Cerebellum (tissue), 5 donors: ENCODE data around the gene PRSS33.

DNA sequence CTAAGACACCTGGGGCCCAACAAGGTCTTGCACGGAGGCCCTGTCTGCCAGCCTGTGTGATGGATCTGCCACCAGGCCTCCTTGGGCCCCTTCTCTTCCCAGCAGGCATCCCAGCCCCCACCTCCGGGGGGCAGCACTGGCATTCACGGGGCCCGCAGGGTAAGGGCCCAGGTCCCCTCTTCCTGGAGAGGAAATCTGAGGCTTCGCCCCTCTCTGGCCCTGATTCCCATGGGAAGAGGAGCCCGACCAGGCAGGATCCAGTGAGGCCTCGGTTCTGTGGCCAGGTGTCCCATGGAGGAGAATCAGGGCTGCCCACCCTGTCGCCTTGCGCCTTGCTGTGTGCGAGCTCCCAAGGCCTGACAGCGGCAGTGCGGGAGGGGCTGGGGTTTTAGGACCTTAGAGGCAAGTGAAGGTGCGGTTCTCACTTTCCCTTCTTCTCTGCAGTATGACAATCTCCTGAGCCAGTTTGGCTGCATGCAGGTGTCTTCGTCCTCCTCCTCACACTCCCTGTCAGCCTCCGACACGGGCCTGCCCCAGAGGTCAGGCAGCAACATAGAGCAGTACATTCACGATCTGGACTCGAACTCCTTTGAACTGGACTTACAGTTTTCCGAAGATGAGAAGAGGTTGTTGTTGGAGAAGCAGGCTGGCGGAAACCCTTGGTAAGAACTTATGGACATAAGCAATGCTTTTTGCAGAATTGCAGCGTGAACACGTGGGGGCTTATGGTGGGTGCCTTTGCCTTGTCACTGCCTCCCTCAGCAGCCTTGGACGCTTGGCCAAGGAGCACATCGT is 48.6 kb downstream of the PDPK1 start:
- PRO-cap, 3 experiments, result no peak in any of the 3 experiments
- RAMPAGE, long total RNA, result no peak

DNA sequence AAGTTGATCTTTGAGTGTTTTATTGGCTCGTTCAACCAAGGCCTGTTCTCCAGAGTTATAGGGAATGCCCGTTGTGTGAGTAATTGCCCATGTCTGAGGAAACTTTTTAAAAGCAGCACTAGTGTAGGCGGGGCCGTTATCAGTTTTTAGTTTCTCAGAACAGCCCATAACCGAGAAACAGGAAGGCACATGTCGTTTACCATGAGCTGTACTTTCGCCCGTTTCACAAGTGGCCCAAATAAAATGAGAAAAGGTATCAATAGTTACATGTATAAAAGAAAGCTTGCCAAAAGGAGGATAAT is 18.7 kb upstream of the KCTD5 start:
- PRO-cap, 3 experiments, result no peak in any of the 3 experiments
- RAMPAGE, long total RNA, result no peak

DNA sequence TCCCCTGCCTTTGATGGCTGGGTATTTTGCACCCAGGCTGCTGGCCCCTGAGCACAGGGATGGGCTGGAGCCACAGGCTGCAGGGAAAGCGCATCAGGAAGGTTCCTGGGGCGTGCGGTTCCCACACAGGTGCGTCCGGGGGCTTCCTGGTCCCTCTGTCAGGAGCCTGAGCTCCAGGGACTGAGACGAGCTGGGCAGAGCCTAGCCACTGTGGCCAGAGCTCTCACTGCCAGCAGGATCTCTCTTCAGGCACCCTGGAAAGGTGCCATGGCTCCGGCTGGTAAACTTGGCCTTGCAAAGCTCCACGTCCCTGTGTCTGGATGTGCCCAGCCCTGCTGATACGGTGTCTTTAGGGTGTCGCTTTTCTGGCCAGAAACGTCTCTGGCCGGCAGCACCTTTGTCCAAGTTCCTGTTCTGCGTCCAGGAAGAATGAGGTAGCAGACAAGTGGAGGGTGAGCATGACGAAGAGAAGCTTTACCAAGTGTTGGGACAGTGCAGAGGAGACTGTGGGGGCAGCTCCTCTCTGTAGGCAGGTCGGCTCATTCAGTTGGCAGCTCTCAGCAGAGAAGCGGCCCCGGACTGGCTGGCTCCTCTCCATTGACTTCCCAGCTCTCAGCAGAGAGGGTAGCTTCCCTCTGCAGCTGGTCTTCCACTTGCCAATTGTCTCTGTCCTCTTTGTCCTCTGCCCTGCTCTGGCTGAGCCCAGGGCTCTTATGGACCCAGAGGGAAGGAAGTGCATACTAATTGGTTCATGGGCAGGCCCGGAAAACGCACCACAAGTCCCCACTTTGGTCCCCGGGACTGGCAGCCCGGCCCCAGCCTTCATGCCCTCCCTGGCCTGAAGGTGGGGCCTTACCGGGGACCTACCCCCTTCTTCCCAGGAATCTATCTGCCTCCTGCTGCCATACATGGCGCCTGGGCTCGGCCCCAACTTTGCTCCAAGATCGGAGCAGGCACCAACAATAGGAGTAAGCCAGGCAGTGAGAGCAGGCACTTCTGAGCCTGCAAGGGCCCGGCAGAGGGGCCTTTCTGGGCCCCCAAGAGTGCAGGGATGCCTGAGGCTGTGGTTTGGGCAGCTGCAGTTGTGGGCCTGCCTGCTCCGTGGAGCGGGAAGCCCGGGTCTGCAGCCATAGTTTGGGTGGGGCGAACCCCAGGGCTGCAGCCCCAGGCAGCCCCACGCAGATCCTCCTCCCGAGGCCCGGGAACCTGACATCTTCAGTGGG is 9.9 kb downstream of the KCTD5 start:
- PRO-cap, 3 experiments, result no peak in any of the 3 experiments
- RAMPAGE, long total RNA, result no peak

- PRO-cap, 3 experiments, result peak in 2 of 3 experiments; most common plus-strand start chr16:2721209 (in 2); most common minus-strand start chr16:2721051 (in 1)
- RAMPAGE, long total RNA, result no peak
Observed at GRCh38 chr16:2720909-2722061, 1.3 kb upstream of the PRSS27 start.

DNA sequence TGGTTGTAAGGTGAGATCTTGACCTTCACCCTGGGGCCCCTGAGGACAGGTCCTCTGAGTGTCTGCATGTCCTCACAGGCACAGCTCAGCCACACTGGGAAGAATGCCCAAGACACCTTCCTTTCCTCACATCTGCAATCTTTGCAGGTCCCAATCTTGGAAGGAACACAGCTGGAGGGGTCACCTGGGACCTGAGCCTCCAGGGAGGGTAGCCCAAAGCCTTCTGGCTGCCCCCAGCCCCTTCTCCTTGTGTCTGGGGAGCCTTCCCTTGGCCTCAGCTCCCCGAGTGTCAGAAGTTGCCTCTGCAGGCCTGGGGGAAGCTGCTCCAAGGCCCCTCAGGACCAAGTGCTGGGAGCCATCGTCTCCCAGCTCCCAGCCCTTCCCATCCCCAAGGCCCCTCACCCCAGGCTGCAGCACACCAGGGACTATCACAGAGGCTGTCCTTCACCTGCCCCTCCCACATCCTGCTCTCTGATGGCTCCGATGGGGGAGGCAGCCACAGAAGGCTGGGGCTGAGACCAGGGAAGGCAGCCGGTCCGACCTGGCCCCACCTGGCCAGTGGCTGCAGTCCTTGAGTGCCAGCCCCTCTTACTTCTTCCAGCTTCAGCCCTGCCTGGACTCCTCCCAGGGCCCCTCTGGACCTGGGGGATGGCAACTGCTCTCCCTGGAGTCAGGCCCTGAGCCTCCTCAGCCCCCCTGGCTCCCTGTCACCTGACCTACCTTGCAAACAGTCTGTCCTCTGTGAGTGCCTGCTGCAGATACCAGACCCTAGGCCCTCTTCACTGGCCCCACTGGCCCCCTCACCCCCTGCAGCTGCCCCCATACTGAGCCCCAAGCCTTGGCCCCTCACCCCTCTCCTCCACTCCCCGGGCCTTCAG is 12.9 kb upstream of the SRRM2 start:
- PRO-cap, 3 experiments, result no peak in any of the 3 experiments
- RAMPAGE, long total RNA, result no peak

- PRO-cap, 3 experiments, result no peak in any of the 3 experiments
- RAMPAGE, long total RNA, result no peak
Observed at GRCh38 chr16:2762337-2762812, 9.9 kb downstream of the SRRM2 start.

- PRO-cap, 3 experiments, result no peak in any of the 3 experiments
- RAMPAGE, long total RNA, result no peak
Observed at GRCh38 chr16:2762813-2763562, 10.6 kb downstream of the SRRM2 start.

DNA sequence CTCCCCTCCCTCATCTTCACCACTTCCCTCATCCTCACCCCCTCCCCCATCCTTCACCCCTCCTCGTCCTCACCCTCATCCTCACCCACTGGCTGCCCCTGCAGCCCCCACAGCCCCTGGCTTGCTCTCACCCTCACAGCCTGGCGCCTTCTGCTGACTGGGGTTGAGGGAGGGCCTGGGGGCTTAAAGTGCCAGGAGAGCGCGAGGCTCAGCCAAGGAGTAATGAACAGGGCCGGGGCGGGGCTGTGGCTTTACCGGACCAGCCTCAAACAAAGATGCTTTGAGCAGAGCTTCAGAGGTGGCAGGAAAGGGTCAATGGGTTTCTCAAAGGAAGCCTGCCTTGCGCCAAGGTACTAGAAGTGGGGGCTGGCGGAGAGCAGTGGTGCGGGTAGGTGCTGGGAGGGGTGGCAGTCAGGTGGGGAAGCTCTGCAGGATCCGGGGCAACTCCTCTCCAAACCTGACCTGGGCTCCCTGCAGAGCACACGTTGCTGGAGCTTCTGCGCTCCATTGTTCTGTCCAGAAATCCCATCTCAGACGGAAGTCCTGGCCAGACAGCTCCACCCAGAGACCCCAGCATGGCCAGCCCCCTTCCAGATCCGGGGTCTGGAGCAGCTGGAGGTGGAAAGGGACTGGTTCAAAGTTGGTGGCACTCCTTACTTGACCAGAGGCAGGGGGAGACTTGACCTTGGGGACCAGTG is at the start of gene PRSS33:
TSS of gene PRSS33 (minus strand) at position 159 of the 698 bp plus-strand sequence.
- PRO-cap, 3 experiments, result no peak in any of the 3 experiments
- RAMPAGE, long total RNA, result no peak

GRCh38 chr16:2874749-2875229 is 8.2 kb upstream of the FLYWCH2 start:
- PRO-cap, 3 experiments, result peak in 3 of 3 experiments; most common minus-strand start chr16:2874953 (in 2)
- RAMPAGE, long total RNA, result no peak

- PRO-cap, 3 experiments, result peak in 1 of 3 experiments; most common plus-strand start chr16:2905994 (in 1)
- RAMPAGE, long total RNA, result no peak
Observed at GRCh38 chr16:2905849-2906428, 5.8 kb upstream of the FLYWCH1 start.

DNA sequence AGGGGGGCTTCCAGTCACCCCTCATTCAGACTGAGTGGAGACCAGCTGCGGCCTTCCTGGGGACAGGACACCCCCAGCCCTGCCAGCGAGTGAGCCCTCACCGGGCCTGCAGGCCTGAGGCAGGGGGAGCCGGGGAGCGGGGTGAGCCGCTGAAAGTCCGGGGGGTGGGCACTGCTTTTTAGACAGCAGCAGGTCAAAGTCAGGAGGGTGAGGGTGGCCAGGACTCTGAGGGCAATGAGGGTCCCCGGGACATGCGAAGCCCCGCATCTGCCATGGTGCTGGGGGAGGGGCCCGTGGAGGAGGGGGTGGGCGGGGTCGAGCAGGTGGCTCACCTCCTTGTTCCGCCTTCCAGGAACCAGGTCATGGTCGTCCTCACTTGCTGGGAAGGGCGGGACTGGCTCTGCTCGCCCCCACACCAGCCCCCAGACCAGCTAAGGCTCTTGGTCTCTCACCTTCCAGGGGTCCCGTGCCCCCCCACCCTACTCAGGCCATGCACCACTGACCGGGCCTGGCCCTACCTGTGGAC is 8.5 kb upstream of the KREMEN2 start:
- PRO-cap, 3 experiments, result no peak in any of the 3 experiments
- RAMPAGE, long total RNA, result no peak

- PRO-cap, 3 experiments, result no peak in any of the 3 experiments
- RAMPAGE, long total RNA, result no peak
Observed at GRCh38 chr16:2992663-2993182, 12.5 kb upstream of the PKMYT1 start.

DNA sequence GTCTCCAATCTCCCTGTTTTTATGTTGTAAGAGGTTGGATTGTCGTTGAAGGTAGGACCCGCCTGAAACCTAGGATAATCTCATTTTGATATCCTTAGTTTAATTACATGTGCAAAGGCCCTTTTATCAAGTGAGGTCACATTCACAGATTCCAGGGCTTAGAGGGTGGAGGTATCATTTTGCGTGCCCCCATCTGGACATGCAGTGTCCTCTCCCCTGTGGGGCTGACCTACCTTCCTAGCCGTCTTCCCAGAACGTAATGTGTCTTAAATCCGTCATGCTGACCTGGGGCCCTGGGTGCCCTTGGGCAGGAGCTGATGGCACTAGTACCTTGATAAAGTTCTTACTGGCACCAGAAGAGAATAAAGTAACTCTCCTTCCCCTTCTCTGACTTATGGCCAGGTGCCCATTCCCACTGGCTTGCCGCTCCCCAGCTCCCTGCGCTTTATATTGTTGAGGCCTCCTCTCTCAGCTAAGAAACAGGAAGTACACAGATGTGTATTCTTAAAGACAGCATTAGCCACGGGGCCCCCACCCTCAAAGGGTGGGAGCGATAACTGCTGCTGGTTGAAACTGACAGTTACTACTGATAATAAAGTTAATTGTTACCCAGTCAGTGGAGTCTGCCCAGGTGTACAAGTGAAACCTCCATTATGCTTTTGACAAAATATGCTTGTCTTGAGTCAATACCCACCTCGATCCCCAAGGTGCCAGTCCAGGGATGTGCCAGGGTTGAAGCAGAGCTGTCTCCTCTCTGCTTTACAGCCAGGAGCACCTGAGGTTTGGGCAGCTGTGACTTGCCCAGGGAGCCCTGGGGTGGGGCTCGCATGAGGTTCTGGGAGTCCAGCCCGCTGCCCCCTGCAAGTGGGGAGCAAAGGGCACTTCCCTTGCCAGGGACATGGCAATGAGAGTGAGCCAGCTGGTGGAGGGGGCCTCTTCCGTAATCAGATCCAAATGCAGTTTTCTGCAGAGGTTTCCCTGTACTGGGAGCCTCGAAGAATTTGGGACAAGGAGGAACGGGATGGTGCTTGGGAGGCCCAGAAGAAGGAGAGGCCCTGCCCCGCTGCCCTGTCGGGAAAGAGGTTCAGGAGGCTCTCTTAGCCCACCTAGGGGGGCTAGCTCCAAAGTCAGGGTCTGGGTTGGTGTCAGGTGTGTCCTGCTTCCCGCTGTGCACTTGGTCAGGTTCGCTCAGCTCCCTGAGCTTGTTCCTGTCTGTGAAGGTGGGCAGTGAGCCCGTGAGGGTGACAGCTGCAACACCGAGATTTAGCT is 5.5 kb upstream of the CLDN9 start:
- PRO-cap, 3 experiments, result no peak in any of the 3 experiments
- RAMPAGE, long total RNA, result no peak

DNA sequence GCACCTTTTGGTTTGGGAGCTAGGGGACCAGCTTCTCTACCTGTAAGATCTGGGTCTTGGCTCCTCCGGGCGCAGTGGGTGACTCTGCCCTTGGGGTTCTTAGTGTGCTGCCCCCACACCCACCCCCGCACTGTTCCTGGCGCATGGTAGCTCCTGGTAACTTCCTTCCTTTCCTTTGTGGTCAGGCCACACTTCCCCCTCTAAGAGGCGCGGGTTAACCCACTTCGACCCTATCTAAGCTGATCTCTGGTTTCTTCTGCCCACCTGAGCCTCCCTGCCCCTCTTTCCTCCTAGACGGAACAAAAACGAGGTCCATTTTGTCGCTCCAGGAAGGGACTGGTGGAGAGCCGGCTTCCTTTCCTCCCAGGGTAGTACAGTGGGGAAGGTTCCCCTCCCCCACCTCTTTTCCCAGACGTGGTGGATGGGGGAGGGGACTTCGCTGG is 4.7 kb upstream of the CLDN9 start:
- PRO-cap, 3 experiments, result no peak in any of the 3 experiments
- RAMPAGE, long total RNA, result no peak

DNA sequence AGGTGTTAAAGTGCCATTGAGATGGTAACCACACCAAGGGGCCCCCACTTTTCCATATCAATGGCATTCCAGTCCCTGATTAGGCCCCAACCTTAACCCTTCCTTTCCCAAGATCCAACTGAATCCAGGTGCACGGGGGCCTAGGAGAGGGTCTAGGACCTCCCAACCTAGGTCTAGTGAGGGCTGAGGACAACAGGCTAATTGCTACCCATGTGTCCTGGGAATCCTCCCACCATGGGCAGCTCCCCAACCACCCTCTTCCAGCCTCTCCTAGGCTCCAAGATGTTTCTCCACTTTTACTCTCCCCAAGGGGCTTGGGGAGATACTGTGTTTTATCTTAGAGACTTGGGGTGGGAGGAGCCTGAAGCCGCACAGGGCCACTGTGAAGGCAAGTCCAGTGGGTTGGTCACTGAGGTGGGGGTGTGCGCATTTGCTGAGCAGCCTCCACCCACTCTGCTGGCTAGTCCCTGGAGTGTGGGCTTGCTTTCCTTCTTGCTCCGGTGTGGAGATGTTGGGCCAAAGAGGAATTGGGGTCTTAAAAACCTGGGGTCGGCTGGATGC is 4.2 kb upstream of the CLDN9 start:
- PRO-cap, 3 experiments, result no peak in any of the 3 experiments
- RAMPAGE, long total RNA, result no peak

- PRO-cap, 3 experiments, result no peak in any of the 3 experiments
- RAMPAGE, long total RNA, result no peak
Observed at GRCh38 chr16:3112972-3113641, 721 bp downstream of the ZNF205 start.

- PRO-cap, 3 experiments, result peak in 3 of 3 experiments; most common minus-strand start chr16:3134877 (in 2)
- RAMPAGE, long total RNA, result no peak
Observed at GRCh38 chr16:3134154-3134952, 476 bp upstream of the ZNF213 start.

DNA sequence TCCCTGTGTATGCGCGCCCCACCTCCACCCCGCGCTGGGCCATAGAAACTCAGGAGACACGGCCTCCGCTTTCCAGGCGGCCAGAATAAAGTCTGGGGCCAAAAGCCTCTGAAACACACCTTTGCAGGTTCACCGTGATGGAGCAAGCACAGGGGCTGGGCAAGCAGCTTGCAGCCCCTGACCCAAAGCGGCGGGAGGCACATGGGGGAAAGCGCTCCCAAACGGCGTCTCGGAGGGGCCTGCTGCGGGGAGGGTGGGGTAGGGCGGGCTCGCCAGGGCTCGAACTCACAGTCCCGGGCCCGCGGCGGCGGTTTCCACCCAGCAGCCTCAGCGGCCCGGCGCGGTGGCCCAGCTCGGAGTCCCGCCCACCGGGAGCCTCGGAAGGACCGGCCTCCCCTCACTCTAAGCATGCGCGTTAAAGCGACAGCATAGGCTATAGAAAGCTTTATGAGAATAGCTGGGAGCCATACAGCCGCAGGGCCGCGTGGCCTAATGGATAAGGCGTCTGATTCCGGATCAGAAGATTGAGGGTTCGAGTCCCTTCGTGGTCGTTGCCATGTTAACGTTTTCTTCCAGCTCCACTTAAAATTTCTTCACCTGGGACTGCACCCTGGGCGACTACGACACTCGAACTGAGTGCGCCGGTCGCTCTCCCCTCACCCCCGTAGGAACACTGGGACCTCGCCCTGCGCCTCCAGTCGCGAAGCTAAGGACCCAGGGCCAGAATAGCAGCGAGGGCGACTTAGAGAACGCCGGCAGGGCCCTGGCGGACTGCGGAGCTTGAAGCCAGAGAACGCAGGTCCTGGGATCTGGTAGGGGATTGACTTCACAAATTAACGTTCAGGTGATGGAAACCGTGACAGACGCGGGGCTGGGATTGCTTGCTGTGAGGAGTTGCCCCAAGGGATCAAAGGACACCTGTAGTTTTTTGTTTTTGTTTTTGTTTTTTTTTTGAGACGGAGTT is 15.6 kb downstream of the ZNF213 start:
- PRO-cap, 3 experiments, result peak in 3 of 3 experiments; most common plus-strand start position 469 of the sequence (in 2); most common minus-strand start position 316 of the sequence (in 2)
- RAMPAGE, long total RNA, result no peak

GRCh38 chr16:3158096-3158534 is 23.3 kb downstream of the ZNF213 start:
- PRO-cap, 3 experiments, result no peak in any of the 3 experiments
- RAMPAGE, long total RNA, result no peak

DNA sequence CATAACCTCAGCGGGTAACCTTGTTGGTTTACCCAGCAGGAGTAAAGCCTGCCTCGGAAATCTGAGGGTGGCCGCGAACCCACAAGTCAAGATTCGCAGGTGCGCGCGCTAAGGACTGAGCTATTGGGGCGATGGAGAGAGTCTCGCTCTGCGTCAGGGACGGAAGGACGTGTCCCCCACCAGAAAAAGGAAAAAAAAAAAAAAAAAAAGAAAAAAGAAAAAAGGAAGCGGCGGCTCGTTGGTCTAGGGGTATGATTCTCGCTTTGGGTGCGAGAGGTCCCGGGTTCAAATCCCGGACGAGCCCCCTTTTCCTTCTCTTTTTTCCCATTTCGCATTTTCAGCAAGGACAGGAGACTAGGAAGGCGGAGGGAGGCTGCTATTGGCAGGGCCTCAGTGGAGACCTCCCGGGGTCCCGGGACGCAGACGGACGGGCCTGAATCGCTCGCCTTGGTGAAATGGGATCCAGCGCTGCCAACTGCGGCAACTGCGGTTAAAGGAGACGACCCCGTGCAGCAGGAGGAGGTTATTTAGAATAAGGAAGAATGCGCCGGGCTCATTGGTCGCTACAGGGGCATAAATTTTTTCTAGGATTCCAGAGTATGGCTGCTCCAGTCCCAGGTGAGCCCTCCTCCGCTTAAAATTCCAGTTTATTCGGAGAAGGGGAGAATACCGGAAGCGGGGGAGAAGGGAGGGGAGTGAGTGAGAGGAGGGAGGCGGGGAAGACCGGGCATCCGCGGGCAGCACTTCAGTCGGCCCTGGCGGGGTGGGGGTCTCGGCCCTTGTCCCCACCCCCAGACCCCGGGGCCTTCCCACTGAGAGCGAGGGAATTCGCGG is 46.9 kb downstream of the ZNF200 start:
- PRO-cap, 3 experiments, result peak in 1 of 3 experiments; most common plus-strand start position 349 of the sequence (in 1); most common minus-strand start position 477 of the sequence (in 1)
- RAMPAGE, long total RNA, result no peak